Breast (tissue), 4 donors: ENCODE data around the genes FRG2C and GBE1.

DNA sequence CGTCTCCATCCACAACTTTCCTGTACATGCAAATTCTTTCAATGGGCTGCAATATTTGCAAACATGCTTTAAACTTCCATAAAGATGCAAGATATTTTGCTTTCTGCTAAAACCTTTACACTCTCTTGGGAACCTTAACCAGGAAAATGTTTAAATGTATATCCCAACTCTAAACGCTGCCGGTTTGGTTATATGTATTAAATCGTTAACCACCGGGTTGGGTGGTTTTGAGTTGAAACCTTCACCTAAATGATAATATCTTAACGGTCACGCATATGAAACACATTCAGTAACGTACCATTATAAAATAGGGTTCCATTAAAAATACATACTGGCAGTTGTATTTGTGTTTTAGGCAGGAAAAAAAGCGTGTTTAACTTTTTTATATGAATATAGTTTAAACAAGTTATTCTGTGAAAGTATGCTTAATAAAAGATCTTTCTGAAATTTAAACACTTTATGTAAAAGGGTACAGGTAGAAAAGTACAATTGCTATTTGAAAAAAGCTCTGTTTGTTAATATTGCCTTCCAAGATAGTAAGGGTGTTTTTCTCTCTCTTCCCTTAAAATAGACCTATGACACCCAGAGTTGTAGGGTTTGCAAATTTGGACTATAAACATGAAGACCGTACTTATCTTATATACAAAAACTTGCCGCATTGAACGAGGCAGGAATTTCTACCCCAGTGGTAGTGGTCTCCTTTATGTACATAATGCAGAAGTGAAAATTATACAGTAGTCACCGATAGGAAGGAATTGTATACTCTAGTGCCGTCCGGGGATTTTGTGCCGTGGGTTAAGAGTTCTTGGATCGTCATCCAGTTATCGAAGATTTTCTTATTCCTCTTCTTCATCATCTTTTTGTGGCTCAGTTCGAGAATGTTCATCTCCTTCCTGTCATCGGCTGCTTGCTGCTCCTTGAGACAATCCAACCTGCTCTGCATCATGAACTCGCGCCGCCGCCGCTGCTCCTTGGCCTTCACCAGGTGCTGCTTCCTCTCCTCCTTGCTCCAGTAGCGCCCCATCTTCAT, 241.8 kb downstream of the PDZRN3 start:
- PRO-cap, 3 experiments: no peak in any of the 3 experiments
- RRBS: no CpG with 5 or more reads among the region's 26 CpGs

DNA sequence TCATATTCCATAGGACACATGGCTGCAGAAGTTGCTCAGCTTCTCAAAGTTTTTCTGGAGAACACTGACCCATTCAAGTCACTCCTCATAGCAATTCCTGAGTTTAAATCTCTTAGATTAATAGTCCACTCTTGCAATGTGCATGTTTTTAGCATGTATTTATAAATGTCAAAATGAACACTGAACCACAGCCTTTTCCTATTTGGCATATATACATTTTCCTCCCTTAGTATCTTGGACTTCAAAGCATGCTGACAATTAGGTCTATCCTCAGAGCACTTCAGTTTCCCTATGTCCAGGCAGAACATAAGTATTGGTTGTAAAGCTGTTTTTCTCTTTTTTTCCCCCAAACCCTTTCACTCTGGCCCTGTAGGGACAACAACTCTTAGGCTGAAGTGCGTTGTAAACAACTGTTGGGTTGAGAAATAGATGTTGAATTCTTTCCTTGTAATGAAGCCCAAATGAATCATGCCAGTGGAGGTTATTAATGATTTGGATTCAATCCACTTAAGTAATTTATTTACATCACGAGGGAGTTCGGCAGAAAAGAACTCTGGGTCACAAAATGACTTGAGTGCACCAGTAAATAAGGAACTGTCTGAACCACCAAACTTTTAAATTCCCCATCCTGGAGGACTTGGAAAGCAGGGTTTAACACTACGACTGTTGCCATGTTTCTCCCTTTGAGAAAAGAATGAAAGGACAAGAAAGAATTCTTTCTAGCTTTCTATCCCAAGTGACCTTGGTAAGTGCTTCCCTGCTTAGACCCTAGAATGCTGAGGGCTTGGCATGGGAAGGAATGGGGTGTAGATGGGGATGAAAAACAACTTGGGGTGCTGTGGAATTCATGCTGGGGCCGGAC, 219.0 kb downstream of the PDZRN3 start:
- PRO-cap, 3 experiments: no peak in any of the 3 experiments
- RRBS: no CpG with 5 or more reads among the region's 5 CpGs

DNA sequence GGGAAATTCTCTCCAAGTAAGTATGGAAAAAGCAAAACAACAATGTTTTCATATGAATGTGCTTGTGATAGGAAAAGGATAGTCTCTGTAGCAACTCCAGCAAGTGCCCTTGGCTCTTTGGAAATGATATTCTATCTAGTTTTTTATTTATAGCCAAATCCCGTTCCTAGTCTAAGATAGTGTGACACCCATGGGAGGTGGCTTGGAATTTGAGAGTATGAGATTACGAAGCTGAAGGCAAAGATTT, 119.9 kb downstream of the PDZRN3 start:
- PRO-cap, 3 experiments: no peak in any of the 3 experiments
- RRBS: no CpG with 5 or more reads among the region's 2 CpGs

DNA sequence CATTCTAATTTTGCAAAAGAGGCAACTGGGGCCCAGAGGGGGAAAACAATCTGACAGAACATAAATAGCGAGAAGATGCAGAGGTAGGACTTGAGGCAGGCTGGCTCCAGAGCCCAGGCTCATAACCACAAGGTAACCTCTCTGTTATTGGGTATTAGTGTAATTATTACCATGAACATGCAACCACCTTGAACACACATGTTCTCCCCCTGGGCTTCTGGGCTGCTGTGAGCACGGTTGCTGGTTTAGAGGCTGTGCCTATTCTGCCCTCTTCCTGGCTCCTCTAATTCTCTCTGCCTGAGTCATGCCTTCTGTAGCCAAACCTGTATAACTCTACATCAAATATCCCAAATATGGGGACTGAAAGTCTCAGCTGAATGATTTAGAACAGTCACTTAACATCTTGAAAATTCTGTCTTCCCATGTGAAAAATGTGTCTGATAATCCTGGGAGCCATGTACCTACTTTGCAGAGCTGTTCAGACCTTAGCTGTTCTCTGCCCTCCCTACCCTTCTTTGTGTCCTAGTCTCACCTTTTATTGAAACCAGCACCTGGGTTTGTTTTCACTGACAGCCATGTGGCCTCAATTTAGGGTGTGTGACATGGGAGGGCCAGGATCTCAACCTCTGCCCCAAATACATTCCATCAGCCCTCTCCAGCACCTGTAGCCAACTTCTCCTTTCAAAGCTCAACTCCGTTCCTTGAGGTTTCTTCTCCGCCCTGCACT, 60.8 kb downstream of the PDZRN3 start:
- PRO-cap, 3 experiments: no peak in any of the 3 experiments
- RRBS: no CpG with 5 or more reads among the region's 4 CpGs

DNA sequence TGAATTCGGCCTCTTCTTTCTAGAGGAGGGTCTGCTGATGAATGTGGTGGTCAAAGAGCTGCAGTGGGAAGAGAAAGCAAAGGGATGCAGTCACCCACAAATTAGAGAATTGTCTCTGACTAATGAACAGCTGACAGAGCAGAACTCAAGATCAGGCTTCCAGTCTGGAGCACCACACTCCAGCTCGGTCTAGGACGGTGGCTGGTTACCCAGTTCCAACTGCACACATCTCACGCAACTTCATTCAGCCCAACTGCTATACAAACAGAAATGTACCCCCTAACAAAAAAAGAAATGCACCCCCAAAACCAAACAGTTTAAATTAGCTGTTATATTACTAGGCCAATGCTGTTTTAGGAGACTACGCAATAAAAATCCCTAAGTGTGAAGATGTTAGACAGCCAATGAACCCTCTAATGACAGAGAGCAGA, 16.7 kb downstream of the PDZRN3 start:
- PRO-cap, 3 experiments: no peak in any of the 3 experiments
- RRBS: no CpG with 5 or more reads among the region's 5 CpGs

DNA sequence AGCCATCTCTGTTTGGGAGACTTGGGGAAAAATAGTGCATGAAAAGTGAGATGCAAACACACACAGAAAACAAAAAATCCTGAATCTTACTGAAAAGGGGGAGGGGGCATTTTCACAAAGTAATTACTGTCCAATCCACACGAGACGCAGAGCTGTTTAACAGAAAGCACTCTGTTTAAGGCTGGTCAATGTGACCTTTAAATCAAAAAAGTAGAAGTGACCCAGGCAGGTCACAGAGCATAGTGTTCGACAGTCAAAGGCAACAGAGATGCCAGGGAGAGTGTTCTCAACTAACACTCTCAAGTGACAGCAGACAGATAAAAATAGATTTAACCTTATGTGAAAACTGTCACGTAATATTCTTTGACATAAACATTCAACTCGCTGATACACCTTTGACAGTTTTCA, 15.6 kb downstream of the PDZRN3 start:
- PRO-cap, 3 experiments: no peak in any of the 3 experiments
- RRBS: no CpG with 5 or more reads among the region's 5 CpGs

DNA sequence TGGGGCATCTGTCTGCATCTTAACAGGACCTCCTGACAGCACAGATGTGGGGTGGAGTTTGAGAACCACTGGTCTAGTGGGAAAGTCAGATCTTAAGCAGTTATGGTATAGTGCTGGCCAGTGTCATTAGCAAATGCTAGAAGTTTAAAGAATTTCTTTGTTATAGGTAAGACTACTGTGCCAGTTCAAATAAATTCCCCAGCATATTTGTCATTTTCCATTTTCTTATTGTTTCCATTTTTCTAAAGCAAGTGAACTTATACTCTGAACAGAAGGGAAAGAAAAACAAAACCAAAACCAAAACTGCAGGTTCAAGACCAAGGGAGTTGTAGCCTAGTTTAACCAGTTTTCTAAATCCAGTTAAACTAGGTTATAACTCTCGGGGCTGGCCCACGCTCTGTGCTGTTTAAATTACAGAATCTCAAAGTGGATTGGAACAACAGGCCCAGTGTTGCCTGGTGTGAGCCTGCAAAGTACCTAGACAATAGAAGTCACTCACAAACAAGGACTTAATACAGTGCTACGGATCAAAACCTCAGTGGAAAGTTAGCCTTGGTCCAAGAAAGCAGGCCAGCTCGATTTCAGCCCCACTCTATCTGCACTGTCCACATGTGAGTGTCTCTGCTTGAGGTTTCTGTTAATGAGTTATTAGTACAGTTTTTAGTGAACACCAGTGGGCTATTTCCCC, 93.5 kb upstream of the PDZRN3 start:
- PRO-cap, 3 experiments: peak in 1 of 3 experiments; most common plus-strand start position 538 of the sequence (in 1)
- RRBS: no CpG with 5 or more reads among the region's 4 CpGs

- PRO-cap, 3 experiments: no peak in any of the 3 experiments
- RRBS: no CpG with 5 or more reads among the region's 2 CpGs
Observed at GRCh38 chr3:73813531-73813820, 188.7 kb upstream of the PDZRN3 start.

DNA sequence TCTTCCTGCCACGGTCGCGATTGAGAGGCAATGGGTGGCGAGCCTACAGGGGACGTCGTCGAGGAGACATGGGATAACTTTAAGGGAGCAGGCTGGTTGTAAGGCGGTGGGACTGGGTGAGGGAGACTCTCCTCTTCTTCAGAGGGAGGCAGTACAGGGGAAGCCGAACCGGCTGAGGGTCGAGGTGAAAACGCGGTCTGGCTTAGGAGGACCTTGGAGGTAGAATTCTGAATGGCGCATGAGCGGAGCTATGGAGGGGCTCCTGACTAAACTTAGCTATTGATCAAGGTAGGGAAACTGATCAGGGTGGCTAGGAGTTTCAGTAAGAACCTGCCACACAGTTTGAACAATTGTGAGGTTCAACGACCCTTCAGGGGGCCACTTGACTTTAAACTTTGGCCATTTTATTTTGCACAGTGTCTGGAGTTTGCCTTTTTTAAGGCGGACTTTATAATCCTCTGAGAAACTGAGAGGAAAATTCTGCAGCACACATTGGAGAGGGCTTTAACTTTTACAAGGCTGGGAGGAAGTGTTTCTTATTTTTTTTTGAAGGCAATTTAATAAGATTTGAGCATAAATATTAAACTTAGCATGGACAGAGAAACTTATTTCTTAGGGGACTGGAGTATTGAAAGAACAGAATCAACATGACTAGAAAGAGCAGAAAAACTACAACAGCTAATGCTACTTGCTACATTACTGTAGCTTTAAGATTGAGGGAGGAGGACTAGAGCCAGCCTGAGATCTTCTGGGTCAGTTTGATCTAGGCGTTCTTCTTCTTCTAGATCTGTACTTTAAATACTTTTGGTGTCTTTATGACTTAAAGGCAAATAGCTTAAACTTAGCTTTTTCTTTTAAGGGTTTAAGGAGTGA, 159.3 kb upstream of the FRG2C start:
- PRO-cap, 3 experiments: no peak in any of the 3 experiments
- RRBS: no CpG with 5 or more reads among the region's 18 CpGs

DNA sequence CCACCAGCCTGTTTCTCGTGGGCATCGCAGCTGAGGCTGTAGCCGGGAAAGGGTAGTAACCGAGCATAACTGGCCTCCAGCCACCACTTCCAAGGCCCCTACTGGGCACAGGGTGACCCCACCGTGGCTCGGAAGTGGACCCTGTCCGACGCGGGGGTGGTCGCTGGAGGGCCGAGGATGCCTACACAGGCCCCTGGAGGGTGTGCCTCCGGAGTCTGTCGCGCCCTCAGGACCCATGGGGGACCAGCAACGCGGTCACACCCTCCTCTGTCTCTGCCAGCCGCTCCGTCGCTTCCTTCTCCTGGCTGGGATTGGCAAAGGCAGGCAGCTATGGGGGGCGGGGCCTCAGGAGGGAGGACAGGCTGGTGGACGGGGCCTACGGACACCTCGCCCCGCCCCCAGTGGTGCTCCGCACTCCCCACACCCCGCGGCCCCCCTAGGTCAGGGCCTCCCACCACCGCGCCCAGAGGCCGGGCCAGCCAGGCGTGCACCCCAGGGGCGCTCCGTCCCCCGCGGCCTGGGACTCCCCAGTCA, 45.6 kb upstream of the FRG2C start:
- PRO-cap, 3 experiments: peak in 3 of 3 experiments; most common plus-strand start position 466 of the sequence (in 3); most common minus-strand start position 293 of the sequence (in 2)
- RRBS: no CpG with 5 or more reads among the region's 35 CpGs

DNA sequence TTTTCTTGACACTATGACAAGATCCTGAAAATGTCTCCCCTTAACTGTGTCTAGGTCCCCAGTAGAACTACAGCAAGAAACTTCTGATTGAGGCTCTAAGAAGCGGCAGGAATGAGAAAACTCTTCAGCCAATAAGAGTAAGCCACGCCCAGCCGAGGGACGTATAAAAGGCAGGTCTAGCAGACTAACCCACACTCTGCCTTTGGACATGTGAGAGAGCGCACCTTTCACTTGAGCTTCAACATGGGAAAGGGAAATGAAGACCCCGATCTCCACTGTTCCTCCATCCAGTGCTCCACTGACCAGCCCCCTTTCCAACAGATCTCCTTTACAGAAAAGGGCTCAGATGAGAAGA, at the start of gene FRG2C:
Gene FRG2C (plus strand): TSS at position 192 of the 355 bp plus-strand sequence.
- PRO-cap, 3 experiments: no peak in any of the 3 experiments
- RRBS: no CpG with 5 or more reads among the region's 6 CpGs

DNA sequence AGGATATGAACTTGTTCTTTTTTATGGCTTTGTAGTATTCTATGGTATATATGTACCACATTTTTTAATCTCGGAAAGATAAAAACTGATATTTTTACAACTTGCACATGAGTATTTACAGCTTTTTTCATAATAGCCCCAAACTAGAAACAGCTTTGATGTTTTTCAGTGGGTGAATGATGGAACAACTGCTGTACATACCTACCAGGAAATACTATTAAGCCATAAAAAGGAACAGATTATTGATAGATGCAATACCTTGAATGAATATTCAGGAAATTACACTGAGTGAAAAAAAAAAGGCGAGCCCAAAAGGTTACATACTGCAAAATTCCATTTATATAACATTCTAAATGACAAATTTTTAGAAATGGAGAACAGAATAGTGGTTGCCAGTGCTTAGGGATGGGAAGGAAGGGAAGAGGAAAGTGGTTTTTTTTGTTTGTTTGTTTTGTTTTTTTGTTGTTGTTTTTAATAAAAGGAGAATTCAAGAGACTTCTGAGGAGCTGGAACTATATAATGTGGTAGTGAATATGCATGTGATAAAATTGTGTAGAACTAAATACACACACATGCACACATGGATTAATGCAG, 441.9 kb upstream of the ROBO2 start:
- PRO-cap, 3 experiments: no peak in any of the 3 experiments
- RRBS: no CpG with 5 or more reads among the region's 2 CpGs

GRCh38 chr3:77468179-77468410, 428.2 kb downstream of the ROBO2 start:
- PRO-cap, 3 experiments: no peak in any of the 3 experiments
- RRBS: no CpG with 5 or more reads among the region's 1 CpG

- PRO-cap, 3 experiments: no peak in any of the 3 experiments
- RRBS: no CpG with 5 or more reads among the region's 3 CpGs
Observed at GRCh38 chr3:77617577-77617958, 577.7 kb downstream of the ROBO2 start.

- PRO-cap, 3 experiments: no peak in any of the 3 experiments
- RRBS: no CpG with 5 or more reads among the region's 5 CpGs
Observed at GRCh38 chr3:80733442-80734239, 965.8 kb upstream of the ROBO1 start.

- PRO-cap, 3 experiments: no peak in any of the 3 experiments
- RRBS: no CpG with 5 or more reads among the region's 3 CpGs
Observed at GRCh38 chr3:81531439-81532063, 229.9 kb downstream of the GBE1 start.

- PRO-cap, 3 experiments: no peak in any of the 3 experiments
- RRBS: no CpG with 5 or more reads among the region's 5 CpGs
Observed at GRCh38 chr3:81758646-81759223, 2.7 kb downstream of the GBE1 start.

- PRO-cap, 3 experiments: peak in 3 of 3 experiments; most common plus-strand start chr3:81761307 (in 3); most common minus-strand start chr3:81761196 (in 3)
- RRBS: 2% methylated on average over 20 of the region's 89 CpGs
Observed at GRCh38 chr3:81760800-81762006, at the start of gene GBE1. TSS of gene GBE1 (minus strand) at chr3:81761645.

- PRO-cap, 3 experiments: no peak in any of the 3 experiments
- RRBS: no CpG with 5 or more reads among the region's 2 CpGs
Observed at GRCh38 chr3:83934482-83935037, 1024.2 kb upstream of the CADM2 start.

- PRO-cap, 3 experiments: no peak in any of the 3 experiments
Observed at GRCh38 chr3:84805122-84805602, 153.6 kb upstream of the CADM2 start.